Skeletal muscle satellite cell (primary cell): ENCODE measurements around a stretch of chr1.

- CAGE, long polyA plus RNA, result no peak
Measured at GRCh38 chr1:26335900-26337035, 17.7 kb downstream of the CRYBG2 start.

DNA sequence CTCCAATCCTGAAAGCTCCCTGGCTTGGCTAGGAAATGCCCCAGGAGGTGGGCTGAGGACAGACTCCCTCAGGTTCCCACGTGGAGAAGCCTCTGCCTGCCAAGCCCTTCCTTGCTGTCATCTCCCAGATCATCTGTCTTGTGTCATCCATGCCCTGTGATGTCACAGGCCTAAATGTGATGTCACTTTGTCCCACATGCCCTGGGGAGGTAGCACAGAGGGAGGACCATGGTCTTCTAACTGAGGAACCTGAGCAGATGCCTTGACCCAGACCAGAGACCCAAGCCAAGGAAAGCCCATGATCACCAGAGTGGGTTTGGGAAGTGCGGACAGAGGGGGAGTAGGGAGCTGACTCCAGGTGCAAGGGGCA is 1.8 kb upstream of the ZNF683 start:
- CAGE, long polyA plus RNA, result no peak

DNA sequence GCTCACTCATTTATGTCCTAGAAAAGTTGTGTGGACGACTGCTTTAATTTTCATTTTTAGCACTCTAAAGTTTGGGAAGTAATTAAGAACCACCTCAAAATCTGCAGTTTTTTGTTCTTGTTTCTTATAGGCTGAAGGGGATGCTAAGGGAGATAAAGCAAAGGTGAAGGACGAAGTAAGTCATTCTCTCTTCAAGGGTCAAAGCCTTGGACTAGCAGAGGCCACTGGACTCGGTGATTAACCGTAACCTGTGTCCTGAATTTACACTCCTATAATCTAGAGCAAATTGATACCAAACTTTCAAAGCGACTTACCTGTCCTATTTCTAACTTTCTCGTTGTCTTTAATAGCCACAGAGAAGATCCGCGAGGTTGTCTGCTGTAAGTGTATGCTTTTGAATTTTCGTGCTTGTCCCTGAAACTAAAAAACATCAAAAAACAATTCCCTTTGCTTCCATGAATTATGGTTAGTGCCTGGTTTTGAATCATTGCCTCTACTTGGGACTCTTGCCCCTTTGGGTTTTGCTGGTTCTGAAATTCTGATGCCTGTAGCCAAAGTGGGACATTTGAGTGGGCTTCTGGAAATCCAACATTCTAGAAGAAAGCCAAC is 1.2 kb downstream of the HMGN2 start:
- CAGE, long polyA plus RNA, result no peak

- CAGE, long polyA plus RNA, result no peak
Measured at GRCh38 chr1:26477842-26478470, 5.7 kb downstream of the HMGN2 start.

- CAGE, long polyA plus RNA, result no peak
Measured at GRCh38 chr1:26554897-26555453, 25.4 kb downstream of the RPS6KA1 start.

DNA sequence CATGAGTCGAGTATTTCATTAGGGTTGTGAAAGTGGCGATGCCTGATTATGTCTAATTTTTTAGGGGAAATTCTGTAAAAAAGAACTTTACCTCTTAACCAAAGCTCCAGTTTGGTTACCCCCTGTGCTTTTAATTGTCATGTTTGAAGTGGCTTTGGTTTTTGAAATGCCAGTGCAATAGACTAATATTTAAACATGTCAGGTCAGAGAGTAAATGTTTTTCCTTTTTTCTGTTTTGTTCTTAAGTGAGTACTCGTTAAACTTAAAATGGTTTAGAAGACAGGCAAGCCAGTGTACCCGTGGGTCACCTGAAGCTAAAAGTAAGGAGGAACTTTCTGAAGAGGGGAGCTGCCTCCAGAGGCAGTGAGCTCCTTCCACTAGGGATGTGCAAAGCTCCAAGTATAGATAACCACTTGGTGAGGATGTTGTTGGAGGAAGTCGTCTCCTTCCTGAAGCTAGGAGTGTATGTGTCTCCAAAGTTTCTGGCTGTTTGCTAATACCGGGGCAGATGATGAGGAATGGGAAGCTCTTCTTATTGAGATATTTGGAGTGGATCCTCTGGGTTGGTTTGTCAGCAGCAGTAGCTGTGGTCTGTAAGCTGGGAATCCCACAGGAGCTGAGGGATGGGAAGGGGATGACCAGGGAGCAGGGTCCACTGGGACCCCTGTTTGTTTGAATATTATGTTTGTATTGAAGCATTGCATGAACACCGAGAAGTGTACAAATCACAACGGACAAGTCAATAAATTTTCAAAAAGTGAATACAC is 35.3 kb downstream of the RPS6KA1 start:
- CAGE, long polyA plus RNA, result no peak

GRCh38 chr1:26716279-26716681 is 20.5 kb downstream of the ARID1A start:
- CAGE, long polyA plus RNA, result no peak

GRCh38 chr1:26770631-26771399 is 16.9 kb upstream of the PIGV start:
- CAGE, long polyA plus RNA, result no peak

GRCh38 chr1:26789010-26789775 is 1.4 kb downstream of the PIGV start:
- CAGE, long polyA plus RNA, result no peak

DNA sequence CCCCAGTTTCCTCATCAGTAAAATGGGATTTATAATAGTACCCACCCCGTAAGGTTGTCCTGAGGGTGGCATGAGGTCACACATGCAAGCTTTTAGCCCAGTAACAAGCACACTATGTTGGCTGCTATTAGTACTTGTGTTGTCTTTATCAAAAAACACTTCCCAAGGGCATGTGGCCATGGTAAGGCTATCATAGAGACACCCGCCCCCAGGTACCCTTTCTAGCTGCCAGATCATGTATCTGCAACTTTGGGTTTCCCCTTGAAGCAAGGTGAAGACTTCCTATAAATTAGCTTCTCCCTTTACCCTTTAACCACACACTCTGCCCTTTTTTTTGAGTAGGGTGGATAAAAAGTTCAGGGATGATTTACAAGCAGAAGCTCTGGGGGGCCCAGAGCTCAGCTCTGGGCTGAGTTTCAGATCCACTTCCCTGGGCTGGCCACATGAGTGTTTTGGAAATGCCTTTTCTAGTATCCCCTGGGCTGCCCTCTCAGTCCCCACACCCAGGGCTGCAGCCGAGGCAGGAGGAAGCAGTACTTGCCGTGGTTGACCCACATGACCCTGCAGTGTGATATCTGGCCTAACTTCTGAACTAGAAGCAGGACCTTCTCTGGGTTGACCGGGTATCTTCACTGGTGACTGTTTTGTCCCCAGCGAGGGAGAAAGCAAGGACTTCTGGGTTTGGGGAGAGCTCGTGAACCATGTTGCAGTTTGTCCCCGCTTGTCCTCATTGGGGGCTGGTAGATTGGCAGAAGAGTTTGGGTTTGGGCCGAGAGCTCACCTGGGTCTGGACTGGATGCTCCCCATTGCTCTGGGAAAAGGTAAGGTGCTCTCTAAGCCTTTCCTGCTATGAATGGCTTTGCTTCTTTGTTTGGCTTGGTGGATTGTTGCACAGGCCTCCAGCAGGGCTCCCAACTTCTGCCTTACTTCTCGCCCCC is 2.2 kb downstream of the ZDHHC18 start:
- CAGE, long polyA plus RNA, result no peak

DNA sequence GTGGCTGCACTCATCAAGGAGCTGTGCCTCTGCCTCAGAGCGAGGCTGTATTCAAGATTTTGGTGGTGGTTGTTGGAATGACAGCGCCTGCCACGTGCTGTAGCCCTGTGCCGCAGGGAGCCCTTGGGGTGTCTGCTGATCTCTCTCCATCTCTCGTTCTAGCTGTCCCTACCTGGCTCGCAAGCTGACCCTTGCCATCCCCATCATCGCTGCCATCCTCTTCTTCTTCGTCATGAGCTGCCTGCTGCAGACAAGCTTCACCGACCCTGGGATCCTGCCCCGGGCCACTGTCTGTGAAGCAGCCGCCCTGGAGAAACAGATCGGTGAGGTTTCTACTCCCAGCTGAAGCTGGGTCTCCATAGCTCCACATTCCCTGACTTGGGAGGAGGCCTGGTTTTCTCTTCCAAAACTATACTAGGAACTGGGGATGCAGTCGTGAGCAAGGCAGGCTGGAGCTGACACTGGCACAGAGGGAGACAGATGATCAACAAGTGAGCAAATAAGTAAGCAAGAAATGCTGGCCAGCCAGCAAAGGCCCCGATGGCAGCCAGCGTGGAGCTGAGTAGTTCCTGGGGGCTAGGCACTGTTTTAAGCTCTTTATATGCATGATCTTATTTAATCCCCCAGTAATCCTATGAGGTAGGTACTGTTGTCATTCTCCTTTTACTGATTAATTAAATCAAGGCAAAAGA is 5.9 kb downstream of the ZDHHC18 start:
- CAGE, long polyA plus RNA, result no peak

DNA sequence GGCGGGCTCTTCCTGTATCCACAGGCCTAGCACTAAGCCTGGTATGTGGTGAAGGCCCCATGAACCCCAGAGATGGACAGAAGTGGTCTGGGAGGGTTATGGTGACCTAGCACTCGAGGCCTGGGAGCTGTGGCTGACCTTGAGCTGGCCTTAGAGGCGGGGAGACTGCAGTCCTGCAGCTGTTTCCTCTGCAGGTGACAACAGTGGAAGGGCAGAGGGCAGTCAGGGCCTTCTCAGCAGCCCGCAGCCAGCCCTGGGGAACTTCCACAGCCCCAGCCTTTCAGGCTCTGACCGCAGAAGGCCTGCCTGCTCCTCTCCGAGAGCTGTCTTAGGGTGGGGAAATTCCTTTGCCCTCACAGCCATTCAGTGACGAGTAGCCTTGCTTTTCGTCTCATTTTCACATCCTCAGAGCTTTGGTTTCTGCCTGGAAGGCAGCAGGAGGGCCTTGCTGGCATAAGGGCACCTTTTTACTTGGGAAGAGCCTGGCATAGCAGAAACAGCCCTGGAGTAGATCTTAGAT is 12.4 kb downstream of the ZDHHC18 start:
- CAGE, long polyA plus RNA, result no peak

DNA sequence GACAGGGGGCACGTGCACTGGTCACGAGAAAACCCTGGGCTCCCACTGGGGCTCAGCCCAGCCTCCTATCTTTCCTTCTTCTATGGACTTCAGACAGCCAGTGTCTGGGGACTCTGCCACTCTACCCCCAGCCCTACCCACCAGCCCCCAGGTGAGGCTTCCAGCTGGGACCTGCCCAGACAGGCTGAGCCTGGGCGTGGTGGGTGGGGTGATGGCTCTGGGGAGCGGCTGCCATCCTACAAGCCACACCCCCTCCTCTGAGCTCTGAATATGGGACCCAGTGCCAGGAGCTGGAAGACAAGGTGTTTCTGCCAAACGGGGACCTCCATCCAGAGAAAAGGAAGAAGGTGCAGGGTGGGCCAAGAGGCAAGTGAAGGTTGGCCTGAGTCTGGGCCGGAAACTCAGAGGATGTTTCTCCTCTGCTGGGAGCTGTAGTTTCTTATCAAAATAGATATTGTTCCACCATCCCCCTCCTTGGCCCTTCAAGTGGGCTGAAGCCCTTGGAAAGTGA is 7.9 kb upstream of the SFN start:
- CAGE, long polyA plus RNA, result no peak

DNA sequence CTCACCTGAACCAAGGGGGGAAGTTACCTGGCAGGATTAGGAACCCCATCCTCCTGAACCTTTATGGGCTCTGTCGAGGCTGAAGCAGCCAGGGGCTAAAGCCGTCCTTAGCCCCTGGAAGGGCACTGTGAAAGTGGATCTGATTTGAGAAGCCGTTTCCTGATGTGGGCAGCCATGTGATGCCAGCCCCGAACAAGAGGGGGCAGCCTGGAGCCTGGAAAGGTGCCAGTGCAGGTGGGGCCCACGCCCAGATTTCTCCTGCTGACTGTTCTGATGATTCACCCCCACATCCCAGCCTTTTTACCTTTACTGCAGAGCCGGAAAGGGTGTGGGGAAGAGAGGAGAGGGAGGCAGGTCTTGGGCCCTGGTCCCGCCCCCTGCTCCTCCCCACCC is 248 bp upstream of the SFN start:
- CAGE, long polyA plus RNA, result no peak

DNA sequence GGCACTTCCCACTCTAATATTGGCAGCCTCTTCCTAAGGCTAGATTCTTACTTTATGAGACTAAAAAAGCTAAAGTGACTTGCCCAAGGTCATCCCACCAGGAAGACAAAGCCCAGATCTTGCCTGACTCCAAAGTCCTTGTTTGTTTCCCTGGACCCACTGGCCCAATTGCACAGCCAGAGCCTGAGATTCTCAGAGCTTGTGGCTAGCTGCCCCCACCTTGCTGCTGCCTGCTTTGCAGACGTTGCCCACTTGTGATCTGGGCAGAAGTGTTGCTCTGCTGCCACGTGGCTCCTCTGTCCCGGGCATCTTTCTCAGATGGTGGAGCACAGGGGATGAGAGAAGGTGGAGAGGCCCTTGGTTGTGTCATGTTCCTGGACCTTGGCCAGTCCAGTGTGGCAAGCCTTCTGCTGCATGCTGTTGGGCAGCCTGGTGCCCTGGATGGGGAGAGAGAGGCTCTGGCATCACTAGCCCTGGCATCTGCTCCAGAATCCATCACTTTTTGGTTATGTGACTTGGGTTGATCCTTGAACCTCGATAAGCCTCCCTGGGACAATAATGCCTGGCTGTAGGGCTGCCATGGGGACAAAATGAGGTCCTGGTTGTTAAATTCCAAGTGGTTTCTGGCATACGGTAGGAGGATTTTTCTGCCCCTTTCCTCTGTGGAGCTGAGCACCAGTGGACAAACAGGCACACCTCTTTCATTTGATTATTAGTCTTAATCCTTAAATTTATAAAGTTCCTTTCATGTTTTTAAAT is 1.5 kb upstream of the NR0B2 start:
- CAGE, long polyA plus RNA, result no peak

- CAGE, long polyA plus RNA, result no peak
Measured at GRCh38 chr1:26991233-26992106, 2.0 kb upstream of the TRNP1 start.

DNA sequence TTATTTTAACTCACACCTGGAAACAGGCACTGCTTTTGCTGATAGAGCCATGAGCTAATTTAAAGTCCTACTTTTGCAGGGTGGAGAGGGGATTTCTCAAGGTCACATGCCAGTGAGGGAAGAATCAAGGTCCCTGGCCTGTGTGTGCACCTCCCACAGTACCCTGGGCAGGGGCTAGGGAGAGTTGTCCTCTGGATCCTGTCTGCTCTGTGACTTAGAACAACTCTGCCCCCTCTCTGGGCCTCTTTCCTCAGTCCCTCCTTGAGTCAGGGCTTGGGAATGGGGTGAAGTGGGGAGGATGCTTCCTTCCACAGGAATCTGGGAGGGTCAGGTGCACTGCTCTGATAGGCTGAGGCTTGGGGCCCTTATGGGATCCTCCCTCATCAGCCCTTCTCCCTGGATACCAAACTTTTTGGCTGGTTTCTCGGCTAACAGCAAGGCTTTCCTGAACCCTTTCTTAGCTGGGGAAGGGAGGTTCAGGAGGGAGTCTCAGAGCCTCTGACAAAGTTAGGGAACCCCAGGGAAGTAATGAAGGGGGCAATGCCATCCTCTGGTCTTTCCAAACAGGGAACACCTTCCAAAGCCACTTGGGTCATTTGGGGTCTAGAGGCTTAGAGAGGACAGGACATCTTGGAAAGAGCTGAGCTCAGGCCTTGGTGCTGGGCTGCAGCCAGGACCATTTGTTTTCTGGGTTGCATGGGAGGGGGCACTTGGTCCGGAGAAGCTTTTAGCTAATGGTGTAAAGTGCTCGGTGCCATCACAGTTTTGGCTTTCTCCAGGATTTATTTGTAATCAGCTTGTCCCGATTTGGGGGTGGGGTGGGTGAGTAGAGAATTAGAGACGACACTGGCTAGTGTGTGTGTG is 2.7 kb downstream of the TRNP1 start:
- CAGE, long polyA plus RNA, result no peak

- CAGE, long polyA plus RNA, result no peak
Measured at GRCh38 chr1:26999456-27000633, 6.4 kb downstream of the TRNP1 start.

DNA sequence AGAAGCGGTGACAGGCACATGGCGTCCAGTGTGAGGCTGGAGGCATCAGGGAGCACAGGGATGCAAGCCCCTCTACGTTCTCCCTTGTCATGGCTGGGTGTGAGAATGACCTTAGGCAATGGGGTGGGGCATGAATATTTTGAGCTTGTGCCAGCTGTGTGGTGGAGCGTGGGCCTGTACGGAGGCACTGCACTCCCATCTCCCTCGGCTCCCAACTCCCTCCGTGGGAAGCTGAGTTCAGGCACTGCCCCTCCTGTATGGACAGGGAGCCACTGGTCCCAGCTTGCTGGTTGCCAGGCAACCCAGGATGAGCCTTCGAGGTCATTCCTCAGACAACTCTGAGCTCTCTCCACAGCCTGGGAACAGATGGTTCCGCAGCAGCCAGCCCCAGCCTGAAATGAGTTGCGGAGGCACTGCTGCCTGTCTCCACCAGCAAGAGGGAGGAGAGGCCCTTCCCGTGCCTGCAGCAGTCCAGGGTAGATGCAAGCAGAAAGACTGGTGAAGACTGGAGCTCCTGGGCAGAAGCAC is 58.3 kb upstream of the TENT5B start:
- CAGE, long polyA plus RNA, result no peak

DNA sequence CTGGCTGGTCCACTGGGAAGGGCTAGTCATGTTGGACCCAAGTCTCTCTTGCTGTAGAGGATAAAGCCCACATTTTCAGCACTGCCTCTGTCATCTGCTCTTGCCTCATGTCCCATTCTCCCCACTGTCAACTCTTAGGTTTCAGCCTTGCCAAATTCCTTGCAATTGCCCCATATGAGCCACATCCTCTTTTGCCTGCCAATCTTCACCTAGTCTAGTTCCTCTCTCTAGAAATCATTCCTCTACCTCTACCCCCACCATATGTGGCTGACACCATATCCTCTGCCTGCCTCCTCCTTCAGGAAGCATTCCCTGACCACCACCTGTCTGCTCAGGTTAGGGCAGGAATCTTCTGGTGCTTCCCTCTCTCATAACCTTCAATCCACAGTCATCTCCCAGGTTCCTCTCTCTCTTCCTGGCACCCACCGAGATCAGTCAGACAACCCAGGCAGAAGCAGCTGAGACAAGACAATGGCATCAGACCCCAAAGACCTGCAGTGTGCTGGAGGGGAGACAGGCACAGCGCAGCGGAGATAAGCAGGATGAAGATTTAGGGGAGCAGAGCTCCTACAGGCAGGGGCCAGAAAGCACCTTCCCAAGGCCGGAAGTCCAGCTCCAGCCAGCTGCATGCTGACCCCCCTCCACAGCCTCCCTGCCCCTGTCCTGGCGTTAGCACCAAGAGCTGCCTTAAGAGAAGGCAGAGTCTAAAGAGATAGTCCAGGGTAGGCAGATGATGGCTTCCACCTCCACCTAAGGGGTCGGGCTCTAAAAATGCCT is 38.1 kb downstream of the SLC9A1 start:
- CAGE, long polyA plus RNA, result no peak